Metanephros (tissue), 2 donors: ENCODE measurements around the genes GFRAL and BEND6.

DNA sequence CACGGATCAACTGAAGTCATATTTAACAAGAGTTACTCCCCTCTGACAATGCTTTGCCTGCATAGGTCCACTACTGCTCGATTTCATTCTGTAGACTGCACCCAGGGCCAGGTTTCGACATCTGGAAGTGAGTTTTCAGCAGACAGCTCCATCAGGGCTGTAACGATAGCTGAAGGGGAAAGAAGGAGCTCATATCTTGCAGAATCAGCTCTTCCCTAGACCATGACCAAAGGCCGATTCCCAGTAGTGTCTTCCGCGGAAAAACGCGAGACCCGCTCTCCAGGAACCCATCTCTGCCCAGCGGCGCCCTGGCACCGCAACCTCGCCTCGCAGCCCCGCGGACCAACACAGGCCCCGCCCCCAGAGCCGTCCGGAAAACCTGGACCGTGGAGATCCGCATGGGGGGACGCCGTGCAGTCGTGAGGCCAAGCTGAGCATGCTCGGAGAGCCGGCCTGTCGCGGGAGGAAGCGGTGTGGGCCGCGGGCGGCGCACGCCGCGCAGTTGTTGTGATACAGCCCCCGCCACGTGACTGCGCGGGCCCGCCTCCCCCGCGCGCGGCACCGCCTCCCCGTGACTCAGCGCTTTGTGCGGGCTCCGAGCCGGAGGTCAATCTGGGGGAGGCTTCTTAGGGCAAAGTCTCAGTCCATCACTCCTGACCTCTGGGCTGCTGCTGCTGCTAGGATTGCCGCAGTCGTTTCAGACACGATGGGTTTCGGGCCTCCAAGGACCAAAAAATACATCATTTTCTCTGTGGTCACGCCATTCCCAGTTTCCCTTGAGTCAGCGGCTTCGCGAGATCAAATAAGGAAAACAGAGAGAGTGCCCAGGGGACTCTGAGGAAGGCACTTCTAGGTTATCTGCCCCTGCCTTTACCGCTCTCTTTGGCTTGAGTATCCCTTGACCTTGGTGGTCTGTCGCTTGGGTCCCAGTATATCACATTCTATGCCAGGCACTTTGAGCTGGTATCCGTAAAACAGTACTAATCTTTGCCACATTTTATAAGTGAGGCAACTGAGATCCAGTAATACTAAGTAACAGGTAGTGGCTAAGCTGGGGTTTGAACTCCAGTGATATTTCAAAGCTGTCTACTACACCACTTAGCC is 3.1 kb upstream of the GCLC start:
- RAMPAGE, long total RNA = no peak

DNA sequence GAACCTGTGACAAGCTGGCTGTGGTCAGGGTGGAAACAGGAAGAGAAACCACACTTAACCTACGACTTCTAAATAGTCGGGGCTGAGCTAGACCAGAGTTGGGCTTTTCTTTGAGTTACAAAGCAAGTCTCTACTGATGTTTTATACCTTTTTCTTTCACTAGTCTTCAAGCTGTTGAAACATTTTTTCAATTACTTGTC is 18.1 kb downstream of the KLHL31 start:
- RAMPAGE, long total RNA = no peak

DNA sequence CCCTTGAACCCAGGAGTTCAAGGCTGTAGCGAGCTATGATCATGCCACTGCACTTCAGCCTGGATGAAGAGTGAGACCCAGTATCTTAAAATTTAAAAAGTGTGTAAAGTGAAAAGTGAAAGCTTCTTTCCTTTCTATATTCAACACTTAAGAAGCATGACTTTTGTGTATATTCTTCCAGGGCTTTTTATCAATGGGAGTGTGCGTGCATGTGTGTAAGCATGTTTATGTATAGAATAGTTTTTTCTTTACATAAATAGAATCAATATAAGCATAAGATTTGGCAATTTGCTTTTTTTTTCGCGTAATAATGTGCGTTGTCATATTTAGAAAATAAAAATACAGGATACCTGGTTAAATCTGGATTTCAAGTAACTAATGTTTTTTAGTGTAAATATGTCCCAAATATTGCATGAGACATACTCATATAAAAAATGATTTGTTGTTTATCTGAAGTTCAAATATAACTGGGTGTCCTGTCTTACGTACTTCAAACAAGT is 38.9 kb upstream of the KLHL31 start:
- RAMPAGE, long total RNA = no peak

DNA sequence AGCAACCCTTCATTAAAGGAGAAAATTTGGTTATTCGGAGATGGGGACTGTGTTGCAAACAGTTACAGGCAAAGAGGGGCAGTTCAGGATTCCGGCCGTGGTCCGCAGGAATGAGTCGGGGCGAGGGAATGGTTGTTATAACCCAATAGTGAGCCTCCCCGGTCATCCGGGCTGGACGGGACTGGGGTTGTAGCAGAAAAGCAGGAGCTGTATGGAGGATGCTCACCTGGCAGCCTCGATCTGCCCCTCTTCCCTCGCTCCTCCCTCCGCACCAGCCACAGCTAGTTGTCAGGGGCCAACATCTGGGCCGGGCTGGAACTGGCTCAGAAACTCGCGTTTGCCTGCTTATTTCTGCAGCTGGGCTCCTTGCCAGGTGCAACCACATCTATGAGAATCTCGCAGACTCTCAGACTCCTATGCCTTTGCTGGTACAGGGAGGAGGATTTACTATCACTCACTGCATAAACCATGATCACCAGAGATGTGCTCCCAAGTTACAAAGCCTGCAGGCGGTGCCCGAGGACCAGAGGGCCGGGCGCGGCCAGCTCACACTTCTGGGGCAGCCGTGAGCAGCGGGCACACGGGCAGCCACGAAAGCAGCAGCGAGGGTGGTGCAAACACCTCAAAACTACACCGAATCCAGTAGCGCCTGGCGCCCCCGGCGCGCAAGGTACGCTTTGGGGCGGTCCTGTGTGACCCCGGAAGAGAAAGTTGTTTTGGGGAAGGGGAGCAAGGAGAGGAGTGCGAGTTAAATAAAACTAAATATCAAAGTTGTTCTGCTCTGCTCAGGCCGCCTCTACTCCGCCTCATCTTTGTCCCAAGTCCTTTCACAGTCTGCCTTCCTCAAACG is 633 bp upstream of the LRRC1 start:
- RAMPAGE, long total RNA = no peak

GRCh38 chr6:53810960-53811681 is 16.3 kb downstream of the LRRC1 start:
- RAMPAGE, long total RNA = no peak

GRCh38 chr6:53825822-53826076 is 30.9 kb downstream of the LRRC1 start:
- RAMPAGE, long total RNA = no peak

DNA sequence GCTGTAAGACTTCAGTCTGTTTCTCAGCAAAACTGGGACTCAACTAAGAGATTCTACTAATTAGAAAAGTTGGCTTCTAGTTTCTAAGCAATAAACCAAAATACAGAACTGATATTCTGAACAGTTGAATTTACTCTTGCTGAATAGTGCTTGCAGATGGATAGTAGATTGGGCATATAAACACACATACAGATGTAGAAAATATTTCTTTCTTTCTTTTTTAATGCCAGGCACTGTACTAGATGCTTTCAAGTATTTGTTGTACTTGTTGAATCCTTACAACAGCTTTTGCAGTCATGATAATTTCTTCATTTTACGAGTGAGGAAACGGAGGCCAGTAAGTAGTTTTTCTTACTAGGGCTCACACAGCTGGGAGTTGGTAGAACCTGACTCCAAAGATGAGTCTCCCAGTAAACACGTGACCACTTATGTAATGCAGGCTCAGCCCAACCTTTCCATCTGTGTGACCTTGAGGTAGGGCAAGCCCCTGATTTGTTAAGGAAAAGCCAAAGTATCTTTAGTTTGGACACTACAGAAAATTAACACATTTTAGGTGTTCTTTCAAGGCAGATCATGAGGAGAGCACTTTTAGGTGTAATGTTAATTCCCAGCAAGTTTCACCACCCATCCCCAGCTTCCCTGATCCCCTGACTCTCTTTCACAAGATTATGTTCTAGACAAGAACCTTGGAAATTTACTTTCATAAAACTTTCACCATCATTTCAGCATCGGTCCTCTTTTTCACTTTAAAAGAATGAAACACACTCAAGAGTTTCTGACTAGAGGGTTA is 111.2 kb downstream of the LRRC1 start:
- RAMPAGE, long total RNA = no peak

GRCh38 chr6:54009730-54010369 is 101.4 kb upstream of the MLIP start:
- RAMPAGE, long total RNA = no peak

GRCh38 chr6:54856058-54856497 is 9.5 kb downstream of the FAM83B start:
- RAMPAGE, long total RNA = no peak

- RAMPAGE, long total RNA = no peak
Measured at GRCh38 chr6:55327281-55327519, at the start of gene GFRAL. GFRAL (plus strand) TSS chr6:55327469.

- RAMPAGE, long total RNA = no peak
Measured at GRCh38 chr6:56244898-56245435, 2.4 kb downstream of the COL21A1 start.

- RAMPAGE, long total RNA = no peak
Measured at GRCh38 chr6:56515343-56515865, 268.0 kb upstream of the COL21A1 start.

DNA sequence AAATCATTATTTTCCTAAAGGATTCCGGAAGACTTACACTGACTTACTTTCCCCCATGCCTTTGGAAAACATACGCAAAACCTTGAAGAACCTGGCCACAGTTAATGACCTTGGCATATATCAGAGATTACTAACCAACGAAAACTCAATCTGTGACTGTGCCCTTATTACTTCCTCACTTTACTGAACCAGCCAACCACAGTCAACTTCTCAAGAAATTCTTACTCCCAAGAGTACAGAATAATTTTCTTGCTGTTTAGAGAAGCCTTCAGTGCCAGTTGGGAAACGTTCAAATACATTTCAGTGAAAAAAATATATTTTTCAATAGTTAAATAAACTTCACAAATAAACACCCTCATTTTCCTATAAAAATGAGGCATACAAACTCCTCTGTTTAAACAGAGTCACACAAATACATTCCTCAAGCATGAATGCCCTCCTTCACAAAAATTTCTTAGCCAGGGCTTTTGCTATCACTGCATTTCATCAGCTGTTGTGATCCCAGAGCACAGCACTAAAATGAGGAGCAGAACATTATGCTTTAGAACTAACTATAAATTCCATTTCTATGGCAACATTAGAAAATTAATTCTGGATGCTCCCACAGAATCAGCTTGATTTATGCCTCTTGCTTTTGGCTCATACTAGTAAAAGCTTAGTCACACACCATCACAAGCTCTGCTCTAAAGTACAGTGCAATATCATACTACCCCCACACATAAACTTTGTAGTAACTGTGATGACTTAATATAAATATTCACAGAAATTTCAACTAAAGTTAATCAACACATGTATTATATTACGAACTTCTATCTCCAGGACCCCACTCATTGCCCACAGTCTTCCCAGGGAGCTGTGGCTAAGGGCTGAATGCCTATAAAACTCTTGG is 277.8 kb upstream of the COL21A1 start:
- RAMPAGE, long total RNA = no peak

DNA sequence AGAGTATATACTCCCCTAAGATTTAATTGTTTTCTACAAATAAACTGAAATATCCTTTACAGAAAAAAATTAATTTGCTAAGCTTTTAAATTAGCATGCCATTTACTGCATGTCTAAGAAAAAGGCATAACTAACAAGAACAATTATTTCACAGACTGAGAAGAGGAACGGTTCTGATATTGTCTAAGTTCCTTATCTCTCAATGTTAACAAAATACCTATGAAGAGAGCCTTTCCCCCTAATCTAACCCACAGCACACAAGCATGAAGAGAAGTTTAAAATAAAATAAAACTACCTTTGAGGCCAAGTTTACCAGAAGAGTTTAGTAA is 291.9 kb upstream of the COL21A1 start:
- RAMPAGE, long total RNA = no peak

- RAMPAGE, long total RNA = no peak
Measured at GRCh38 chr6:56692194-56693136, 262.2 kb downstream of the DST start.

- RAMPAGE, long total RNA = no peak
Measured at GRCh38 chr6:56772843-56773273, 181.8 kb downstream of the DST start.

DNA sequence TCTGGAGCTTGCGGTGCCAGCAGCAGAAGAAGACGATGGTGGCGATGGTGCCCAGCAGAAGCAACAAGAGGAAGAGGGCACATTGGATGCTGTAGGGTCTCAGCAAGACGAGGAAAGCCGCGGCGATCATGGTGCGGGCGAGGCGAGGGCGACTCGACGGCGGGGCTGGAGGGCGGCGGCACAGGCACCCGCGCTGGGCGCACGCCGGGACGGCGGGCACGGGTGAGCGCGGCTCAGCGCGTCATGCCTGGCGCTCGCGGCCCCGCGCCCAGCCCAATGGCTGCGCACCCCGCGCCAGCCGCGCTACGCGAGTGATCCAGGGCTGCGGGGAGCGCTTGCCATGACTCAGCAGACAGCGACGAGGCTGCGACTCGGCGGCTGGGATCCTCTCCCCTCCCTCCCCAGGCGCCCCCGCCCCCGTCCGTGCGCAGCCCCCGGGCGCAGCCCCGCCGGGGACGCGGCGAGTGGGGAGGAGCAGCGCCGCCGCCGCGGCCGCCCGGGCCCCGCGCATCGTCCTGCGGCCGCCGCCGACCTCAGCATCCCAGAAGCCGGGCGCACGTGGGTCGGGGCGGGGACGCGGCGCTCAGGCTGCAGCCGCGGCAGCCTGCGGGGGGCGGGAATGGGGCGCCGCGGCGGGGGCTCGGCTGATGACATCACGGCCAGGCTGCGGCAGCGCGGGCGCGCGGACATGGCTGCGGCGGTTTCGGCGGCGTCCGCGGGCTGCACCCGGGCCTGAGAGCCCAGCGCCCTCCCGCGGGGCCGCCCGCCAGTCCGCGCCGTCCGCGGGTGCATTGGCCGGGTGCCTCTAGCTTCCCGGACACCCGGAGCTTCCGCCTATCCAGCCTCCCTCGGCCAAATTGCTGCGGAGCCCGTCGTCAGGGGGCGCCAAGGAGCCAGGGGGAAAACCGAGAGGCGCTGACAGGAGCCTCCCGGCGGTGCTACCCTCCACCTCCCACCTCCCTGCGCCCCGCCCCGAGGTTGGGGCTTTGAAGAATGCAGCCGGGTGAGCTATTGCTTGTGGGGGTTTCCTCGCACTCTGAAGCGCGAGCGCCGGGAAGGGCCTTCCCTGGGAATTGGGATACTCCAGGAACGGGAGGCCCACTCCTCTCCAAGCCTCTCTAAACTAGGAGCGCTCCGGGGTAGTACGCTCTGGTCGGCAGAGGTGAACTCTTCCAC is at the start of gene BEND6:
TSS of gene BEND6 (plus strand) at position 650 of the 1,176 bp plus-strand sequence.
- RAMPAGE, long total RNA = no peak

DNA sequence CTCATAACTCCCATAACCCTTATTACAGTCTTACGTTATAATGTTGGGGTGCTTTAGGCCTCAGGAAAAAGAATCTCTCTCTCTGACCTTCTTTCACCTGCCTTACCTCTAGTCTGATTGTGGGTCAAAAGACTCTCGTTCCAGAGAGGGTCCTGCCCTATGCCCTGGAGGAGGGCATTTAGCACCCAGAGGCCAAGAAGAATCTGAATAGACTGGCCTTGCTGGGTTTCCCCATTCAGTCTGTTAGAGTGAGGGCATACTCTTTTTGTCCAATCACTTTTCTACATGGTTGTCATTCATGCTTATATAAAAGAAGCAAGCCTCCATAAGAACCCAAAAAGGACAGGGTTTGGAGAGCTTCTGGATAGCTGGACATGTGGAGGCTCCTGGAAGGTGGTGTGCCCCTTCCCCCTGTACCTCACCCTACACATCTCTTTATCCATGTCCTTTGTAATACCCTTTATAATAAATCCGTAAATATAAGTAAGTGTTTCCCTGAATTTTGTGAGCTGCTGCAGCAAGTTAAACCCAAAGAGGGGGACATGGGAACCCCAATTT is 3.3 kb downstream of the BAG2 start:
- RAMPAGE, long total RNA = no peak

DNA sequence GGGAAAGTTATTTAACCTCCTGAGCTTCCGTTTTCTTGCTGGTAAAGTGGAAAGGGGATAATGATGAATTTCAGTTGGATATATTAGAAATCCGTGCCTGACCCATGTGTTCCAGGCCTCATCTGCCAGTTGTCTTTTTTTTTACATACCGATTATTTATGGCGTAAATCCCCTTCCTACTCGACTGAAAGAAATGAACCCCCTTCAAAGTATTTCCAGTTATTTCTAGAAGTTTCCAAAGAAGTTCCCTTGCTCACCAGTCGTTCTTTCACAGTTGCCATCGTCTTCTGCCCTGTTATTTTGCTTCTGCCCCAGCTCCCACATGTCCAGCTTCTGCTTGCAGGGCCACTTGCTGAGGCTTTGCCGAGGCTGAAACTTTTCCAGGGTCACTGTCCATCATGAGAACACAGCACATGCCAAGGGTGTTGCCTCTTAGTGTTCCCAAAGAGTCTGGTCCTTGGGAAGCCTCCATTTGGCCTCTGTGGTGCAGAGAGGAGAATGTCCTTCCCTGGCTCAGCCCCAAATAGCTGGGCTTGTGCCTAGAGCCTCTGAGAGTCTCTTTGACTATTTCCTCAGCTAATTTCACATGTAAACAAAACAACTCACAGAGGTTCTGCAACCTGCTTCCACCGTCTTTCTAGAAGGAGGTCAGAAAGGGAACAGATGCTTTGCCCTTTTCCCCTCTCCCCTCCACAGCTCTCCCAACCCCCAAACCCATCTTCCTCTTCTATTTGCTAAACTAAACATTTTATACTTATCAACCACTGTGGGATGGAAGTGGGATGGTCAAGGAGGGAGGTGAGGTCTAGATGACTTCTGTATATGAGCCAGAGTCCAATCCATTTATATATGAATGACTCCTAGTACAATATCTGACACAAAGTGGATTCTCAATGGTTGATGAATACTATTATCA is 40.3 kb upstream of the RAB23 start:
- RAMPAGE, long total RNA = no peak

- RAMPAGE, long total RNA = no peak
Measured at GRCh38 chr6:57432278-57432706, 114.9 kb downstream of the PRIM2 start.